Progenitor cell of endocrine pancreas (in vitro differentiated cells): ENCODE measurements around a stretch of chr2.

GRCh38 chr2:64122229-64123062 lies 21.8 kb downstream of the PELI1 start:
- PRO-cap = no peak

GRCh38 chr2:64129871-64130491 lies 14.2 kb downstream of the PELI1 start:
- PRO-cap = no peak

GRCh38 chr2:64223128-64223595 lies 78.9 kb upstream of the PELI1 start:
- PRO-cap = no peak

DNA sequence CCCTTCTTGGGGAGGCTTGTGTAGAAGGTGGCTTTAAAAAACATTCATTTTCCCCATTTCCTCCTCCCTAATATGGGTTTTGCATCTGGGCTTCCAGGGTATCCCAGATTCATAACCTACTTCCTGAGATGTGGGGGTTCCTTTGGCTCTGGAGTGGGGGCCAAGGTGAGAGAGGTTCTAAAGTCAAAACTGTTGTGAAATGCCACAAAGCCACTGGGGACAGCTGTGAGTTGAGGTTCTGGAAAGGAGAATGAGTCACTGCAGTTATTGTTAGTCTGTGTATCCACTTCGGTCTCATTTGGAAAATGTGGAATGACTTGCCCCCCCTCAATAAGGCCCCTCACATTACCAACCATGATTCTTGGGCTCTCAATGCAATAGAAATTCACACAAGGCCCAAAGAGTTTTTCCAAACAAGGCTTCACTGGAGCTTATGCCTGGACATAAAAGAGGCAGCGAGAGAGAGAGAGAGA lies 51.1 kb upstream of the LGALSL start:
- PRO-cap = no peak

GRCh38 chr2:64403686-64404790 lies 49.9 kb upstream of the LGALSL start:
- PRO-cap = unidirectional peak, plus-strand start at chr2:64404463

DNA sequence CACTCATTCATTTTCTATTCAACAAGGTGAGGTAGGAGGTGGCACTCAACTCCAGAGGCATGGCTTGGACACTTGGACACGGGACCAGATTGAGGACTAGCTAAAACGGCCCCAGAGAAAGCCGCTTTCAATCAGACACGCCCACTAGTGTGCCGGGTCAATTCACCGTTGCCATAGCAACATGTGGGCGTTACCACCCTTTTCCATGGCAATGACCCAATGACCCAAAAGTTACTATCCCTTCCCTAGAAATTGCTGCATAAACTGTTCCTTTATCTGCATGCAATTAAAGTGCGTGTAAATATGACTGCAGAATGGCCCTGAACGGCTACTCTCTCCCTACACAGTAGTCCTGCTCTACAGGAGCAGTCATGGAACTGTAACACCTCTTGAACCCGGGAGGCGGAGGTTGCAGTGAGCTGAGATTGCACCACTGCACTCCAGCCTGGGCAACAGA lies 49.1 kb upstream of the LGALSL start:
- PRO-cap = unidirectional peak, minus-strand start at position 91 of the sequence

GRCh38 chr2:64456167-64456735 lies 2.3 kb downstream of the LGALSL start:
- PRO-cap = no peak

GRCh38 chr2:64528403-64529113 lies 4.4 kb downstream of the AFTPH start:
- PRO-cap = no peak

DNA sequence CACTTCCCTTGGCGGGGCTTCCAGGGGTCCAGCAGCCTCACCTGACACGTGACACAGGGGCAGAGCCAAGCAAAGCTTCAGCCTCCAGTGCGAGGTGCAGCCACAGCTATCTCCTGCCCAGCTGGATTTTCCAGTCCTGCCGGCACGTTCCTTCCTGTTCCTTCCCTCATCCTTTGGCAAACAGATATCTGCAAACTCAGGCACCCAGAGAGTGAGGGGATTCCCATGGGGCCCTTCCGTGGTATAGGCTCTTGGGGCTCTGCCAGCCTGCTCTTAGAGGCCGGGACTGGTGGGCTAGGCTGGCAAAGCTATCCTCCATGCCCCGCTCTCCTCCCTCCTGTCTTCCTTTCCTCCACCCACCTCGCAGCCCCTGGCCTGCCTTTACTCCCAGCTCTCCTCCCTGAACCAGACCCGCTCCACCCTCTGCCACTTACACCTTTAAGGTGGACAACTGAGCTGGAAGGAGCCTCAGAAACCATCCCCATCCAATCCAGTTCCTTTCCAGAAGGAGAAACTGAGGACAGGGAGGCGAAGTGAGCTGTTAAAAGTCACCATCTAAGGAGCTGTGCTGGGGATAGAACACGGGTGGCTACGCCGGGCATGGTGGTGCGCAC lies 45.7 kb downstream of the SERTAD2 start:
- PRO-cap = no peak

DNA sequence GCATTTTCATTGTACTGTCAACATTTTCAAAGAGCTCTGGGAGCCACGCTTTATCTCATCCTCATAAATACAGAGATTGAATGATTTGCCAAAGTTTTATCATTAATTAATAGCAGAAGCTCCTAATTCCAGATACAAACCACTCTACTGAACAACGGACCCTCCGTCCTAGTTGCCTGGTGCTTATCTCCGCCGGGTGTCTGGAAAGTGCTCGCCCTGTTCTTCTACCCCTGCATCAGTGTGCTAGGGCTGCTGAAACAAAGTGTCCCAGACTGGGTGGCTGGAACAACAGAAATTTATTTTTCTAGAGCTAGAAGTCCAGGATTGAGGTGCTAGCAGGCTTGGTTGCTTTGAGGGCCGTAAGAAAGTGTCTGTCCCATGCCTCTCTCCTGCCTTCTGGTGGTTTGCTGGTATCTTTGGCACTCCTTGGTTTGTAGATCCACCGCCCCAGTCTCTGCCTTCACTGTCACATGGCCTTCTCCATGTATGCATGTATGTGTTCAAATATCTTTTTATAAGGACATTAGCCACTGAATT lies 23.7 kb downstream of the SERTAD2 start:
- PRO-cap = no peak

GRCh38 chr2:64685217-64685765 lies 31.6 kb upstream of the SERTAD2 start:
- PRO-cap = no peak

DNA sequence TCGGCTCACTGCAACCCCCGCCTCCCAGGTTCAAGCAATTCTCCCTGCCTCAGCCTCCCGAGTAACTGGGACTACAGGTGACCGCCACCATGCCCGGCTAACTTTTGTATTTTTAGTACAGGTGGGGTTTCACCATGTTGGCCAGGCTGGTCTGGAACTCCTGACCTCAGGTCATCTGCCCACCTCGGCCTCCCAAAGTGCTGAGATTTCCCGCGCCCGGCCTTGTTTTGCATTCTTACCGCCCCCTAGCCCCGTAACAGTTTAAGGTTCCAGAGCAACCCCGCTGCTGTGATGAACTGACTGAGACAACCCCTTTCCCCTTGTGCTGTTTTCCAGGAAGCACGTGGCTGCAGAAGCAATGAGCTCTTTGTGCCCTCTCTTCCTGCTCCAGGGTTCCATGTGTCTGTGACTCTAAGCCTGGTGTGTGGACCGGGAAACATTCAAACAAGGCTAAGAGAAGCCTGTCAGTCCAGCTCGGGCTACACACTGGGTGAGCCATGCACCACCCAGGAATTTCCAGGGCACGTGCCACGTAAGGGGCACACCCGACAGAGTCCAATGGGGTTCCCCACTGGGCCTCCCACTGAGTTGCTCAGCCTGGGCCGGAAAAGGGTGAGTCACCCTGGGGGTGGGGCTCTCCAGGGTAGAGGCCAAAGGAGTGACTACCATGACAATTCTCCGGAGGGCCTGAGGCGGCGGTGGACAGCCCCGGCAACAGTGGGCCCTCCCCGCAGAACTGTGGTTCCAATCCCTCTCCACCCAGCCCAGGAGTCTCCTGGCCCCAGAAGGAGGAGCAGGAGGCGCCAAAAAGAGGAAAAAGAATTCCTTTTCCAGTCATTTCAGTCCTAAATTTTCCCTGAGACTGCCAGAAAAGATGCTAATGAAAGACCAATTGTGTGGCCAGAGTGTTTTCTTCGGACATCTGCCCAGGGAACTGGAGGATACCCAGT lies 158.0 kb upstream of the SLC1A4 start:
- PRO-cap = no peak

DNA sequence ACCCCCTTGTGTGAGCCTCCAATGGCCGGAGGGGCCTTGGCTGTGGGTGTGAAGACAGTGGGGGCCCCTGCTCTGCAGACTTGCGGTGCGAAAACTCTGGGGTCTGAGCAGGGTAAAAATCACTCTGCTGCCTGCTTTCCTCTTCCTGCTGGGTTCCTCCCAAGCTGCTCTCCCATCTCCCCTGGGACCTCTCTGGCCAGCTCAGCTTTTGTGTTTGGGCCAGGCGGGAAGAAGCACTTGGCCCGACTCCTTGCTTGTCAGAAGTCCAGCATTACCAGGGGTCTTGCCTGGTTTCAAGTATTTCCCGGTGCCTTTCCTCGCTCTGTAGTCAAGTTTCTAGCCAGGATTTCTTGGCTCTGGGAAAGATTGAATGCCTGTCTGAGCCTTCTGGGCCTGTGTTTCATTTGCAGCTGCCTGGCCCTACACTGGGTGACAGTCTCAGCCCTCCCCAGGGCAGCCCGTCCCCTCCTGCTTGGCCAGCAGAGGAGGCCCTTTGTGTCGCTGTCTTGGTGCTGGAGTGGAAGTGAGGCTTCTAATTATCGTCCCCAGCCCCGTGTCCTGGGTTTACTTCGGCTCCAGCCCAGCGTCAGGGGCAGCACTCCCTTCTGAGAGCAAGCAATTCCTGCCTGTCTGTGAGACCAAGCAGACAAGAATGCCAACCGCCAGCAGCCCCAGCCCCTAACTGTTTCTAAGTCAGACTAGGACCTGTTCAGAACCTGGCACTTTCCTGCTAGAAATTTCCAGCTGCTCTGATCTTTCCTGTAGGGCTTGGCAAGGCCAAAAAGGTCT lies 131.2 kb upstream of the SLC1A4 start:
- PRO-cap = no peak

GRCh38 chr2:65026935-65027470 lies 29.2 kb upstream of the CEP68 start:
- PRO-cap = no peak

DNA sequence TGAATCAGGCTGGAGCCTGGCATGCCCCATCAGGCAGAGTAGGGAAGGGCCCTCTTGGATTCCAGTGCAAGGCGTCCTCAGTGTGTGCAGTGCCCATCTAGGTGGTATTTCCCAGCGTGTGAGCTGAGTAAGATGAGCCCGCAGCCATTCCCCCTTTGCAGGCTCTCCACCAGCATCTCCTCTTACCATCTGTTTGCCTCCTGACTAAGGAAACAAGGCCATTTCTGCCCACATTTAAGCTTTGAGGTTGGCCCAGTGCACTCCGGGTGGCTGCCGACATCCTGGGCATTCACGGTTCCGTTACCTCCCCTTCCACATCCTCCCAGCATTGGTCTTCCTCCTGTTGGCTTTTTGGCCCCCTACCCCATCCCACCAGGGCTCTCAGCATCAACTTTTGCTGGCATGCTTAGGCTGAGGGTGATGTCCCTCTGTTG lies 11.7 kb downstream of the CEP68 start:
- PRO-cap = no peak

GRCh38 chr2:65071332-65072185 lies 15.3 kb downstream of the CEP68 start:
- PRO-cap = no peak

GRCh38 chr2:65084127-65085274 lies 28.3 kb downstream of the CEP68 start:
- PRO-cap = no peak

DNA sequence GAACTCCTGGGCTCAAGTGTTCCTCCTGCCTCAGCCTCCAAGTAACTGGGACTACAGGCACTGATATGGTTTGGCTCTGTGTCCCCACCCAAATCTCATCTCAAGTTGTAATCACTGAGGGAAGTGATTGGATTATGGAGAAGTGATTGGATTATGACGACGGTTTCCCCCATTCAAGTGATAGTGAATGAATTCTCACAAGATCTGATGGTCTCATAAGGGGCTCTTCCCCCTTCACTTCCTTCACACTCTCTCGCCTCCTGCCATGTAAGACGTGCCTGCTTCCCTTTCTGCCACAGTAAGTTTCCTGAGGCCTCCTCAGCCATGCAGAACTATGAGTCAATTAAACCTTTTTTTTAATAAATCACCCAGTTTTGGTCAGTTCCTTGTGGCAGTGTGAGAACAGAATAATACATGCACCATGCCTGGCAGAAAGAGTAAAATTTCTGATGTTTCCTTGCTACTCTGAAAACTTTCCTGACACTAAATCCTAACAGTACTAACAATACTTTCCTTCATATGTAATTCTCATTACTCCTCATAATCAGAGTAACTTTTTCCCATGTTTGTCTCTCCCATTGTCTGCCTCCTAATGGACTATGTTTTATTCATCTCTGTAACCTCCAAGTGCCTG lies 36.6 kb downstream of the CEP68 start:
- PRO-cap = no peak

- PRO-cap = no peak
Observed at GRCh38 chr2:65101042-65101471, 28.8 kb downstream of the RAB1A start.

DNA sequence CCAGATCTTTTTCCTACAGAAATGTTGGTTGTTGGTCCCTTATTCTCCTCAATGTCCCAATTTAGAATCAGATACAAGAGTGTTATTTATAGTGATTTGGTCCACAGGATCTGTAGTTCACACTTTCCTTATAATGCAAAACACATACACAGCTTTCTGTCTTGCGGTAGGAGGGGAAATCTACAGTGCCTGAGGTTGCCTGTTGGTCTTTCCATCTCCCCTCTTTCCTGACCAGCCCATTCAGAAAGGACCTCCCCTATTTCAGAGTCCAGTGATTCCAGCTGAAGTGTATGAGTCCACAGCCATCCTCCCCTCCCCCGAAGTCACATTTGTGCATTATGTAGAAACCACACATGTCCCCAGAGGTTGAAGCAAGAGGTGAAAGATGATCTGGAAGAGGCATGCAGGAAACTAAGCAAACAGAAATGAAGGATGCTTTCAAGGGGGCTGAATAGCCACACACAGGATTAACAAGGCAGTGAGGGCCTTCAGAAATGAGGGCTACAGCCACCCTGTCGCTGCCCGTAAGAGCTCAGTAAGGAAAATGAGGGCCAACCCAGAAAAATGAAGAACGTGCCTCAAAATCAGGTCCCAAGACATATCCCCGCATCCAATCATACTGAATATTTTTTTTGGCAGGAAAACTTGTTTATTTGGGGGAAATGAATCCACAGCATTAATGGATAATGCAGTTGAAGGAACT lies 61.7 kb downstream of the SPRED2 start:
- PRO-cap = no peak